ENCODE data around the genes ZNF566, ZNF540 and DPF1.

- CAGE, long polyA plus RNA, result no peak
These were observed 38.8 kb downstream of the ZFP14 start for GRCh38 chr19:36340254-36340646.

GRCh38 chr19:36341084-36341717 is 37.8 kb downstream of the ZFP14 start:
- CAGE, long polyA plus RNA, result no peak
- RRBS, result no CpG with 5 or more reads among the region's 6 CpGs

- CAGE, long polyA plus RNA, result no peak
- RRBS, result no CpG with 5 or more reads among the region's 4 CpGs
These were observed 13.2 kb upstream of the ZFP14 start for GRCh38 chr19:36392236-36392591.

DNA sequence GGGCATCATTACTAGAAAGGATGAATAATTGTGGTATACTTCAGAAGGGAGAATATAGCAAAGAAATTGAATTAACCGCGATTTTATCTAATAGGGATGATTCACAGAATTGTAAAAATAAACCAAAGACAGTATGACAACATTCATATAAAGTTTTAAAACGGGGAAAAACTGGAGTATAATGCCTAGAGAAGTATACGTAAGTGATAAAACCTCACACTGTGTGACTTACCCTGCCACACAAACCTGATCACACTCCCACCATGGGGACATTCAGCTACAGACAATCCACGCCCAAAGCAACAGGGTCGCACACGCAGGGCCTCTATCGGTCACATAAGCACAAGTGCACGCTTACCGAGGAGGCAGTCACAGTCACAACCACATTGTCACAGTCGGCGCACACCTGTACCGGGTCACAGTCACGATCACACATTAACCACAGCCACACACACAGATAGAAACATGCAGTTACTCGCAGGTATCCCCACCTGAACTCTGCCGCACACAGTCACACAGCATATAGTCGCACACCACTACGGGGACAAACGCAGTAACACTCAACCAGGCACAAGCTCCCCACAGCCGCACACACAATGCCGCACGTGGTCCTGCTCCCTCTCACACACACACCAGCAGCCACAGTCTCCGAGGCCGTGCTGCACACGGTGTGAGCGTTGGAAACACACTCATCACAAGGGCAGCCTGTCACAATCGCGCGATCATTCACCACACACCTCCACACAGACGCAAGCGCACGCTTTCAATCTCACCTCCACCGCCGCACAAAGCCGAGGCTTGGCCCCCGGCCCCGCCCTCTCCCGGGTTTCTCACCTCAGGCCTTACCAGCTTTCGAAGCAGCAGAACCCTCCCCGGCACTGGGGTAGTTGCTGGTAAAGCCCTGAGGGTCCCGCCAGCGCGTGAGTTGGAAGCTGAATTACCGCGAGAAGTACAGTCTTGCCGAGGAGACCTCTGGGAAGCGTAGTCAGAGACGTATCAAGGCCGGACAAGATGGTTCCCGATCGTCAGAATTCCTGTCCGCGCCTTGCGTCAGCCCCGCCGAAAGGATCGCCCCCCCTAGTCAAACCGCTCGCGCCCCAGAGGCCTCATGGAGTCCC is at the start of gene ZNF566:
Gene ZNF566, minus strand, starts transcription at position 922 of the 1,118 bp plus-strand sequence.
- CAGE, long polyA plus RNA, result start-site peak on the plus strand centred at position 993 of the sequence, 13 bp wide, 30 and 19 reads in 2 replicates
- RRBS, result 0% methylated on average over 1 of the region's 60 CpGs

GRCh38 chr19:36775377-36776354 is 3.1 kb upstream of the ZNF850 start:
- CAGE, long polyA plus RNA, result no peak
- RRBS, result no CpG with 5 or more reads among the region's 61 CpGs

- CAGE, long polyA plus RNA, result no peak
- RRBS, result 8% methylated on average over 1 of the region's 10 CpGs
These were observed 303 bp upstream of the ZNF569 start for GRCh38 chr19:37467647-37467847.

DNA sequence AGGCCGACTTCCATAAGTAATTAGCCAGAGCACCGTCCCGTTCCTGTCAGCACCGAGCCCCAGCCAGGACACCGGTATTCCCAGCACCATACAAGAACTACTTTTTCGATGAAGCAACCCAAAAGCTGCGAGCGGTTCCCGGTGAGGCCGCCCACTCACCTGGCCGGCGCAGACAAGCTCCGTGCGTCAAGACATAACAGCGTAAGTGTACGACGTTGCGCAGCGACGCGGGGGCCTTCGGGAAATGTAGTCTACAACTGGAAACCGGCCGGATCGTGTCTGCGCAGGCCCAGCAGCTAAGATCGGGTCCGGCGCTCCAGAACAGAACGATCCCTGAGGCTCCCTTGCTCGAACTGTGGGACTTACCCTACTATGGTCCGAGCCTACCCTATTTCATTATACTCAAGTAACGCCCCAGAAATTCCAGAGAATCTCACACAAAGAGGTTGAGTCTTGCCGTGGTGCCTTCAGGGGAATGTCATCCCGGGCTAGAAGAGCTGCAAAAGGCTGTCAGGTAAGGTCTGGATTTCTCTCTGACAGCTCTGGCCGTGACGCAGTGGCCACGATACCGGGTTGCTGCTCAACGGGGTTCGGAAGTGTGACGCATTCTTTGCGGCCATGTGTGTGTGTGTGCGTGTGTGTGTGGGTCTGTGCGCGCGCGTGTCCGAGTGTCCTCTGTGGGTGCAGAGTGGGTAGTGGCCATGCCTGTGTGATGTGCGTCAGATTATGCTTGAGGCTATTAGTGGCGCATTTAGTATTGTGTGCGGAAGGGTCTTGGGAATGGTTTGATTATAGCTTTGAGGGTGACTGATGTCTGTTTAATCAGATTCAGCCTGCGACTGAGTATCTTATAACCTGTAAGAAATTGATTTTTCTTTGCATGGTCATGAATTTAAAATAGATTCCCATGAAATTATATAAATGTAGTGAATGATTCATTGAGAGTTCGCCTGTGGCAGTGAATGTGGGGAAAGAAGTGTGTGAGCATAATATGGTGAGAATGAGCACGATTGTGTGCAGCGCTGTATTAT is at the start of gene ZNF540:
Gene ZNF540, plus strand, starts transcription at position 295 of the 1,031 bp plus-strand sequence.
- CAGE, long polyA plus RNA, result no peak
- RRBS, result 2% methylated on average over 19 of the region's 56 CpGs

GRCh38 chr19:37595944-37596199 is 1.2 kb downstream of the ZNF540 start:
- CAGE, long polyA plus RNA, result no peak
- RRBS, result no CpG with 5 or more reads among the region's 1 CpG

- CAGE, long polyA plus RNA, result no peak
- RRBS, result no CpG with 5 or more reads among the region's 19 CpGs
These were observed 22.6 kb downstream of the ZNF607 start for GRCh38 chr19:37696724-37697647.

- CAGE, long polyA plus RNA, result no peak
- RRBS, result no CpG with 5 or more reads among the region's 4 CpGs
These were observed 20.1 kb upstream of the ZNF607 start for GRCh38 chr19:37739538-37740224.

DNA sequence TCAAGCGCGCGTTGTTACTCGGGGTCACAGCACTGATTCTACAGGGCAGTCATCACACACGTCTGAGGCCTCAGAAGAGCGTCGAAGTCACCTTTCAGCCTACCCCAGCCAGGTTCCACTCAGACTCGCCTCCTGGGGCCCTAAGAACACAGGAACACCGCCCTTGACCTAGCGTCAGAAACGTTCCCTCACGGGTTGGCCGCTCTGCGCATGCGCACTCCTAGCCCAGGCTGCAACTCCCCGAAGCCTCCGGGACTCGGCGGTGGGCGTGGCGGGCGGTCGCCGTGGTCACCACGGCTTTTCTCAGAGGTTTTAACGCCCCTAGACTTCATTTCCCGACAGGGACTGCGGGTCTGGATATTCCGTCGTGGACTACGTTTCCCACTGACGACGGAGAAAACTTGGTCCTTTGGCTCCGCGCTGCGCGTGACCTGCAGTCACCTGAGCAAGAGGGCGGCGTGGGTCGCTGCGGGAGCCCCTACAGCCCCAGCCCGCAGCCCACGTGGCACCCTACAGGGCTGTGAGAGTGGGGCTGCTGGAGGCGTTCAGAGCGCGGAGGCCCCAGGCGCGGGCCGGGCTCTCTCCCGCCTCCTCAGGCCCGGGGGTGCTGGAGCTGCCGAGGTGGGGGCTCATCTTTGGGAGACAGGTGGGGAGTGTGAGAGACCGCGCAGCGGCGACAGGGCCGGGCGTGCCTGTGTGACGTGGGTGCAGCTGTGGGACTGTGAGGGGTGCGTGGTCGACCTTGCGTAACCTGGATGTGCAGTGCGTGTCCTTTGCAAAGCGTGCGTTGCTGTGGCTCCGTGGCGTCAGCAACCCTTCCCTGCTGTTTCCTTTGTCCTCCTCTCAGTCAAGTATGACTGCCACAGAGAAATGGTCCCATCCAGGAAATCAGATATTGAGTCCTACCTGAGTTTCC is 38.0 kb upstream of the ZNF573 start:
- CAGE, long polyA plus RNA, result no peak
- RRBS, result 5% methylated on average over 2 of the region's 67 CpGs

DNA sequence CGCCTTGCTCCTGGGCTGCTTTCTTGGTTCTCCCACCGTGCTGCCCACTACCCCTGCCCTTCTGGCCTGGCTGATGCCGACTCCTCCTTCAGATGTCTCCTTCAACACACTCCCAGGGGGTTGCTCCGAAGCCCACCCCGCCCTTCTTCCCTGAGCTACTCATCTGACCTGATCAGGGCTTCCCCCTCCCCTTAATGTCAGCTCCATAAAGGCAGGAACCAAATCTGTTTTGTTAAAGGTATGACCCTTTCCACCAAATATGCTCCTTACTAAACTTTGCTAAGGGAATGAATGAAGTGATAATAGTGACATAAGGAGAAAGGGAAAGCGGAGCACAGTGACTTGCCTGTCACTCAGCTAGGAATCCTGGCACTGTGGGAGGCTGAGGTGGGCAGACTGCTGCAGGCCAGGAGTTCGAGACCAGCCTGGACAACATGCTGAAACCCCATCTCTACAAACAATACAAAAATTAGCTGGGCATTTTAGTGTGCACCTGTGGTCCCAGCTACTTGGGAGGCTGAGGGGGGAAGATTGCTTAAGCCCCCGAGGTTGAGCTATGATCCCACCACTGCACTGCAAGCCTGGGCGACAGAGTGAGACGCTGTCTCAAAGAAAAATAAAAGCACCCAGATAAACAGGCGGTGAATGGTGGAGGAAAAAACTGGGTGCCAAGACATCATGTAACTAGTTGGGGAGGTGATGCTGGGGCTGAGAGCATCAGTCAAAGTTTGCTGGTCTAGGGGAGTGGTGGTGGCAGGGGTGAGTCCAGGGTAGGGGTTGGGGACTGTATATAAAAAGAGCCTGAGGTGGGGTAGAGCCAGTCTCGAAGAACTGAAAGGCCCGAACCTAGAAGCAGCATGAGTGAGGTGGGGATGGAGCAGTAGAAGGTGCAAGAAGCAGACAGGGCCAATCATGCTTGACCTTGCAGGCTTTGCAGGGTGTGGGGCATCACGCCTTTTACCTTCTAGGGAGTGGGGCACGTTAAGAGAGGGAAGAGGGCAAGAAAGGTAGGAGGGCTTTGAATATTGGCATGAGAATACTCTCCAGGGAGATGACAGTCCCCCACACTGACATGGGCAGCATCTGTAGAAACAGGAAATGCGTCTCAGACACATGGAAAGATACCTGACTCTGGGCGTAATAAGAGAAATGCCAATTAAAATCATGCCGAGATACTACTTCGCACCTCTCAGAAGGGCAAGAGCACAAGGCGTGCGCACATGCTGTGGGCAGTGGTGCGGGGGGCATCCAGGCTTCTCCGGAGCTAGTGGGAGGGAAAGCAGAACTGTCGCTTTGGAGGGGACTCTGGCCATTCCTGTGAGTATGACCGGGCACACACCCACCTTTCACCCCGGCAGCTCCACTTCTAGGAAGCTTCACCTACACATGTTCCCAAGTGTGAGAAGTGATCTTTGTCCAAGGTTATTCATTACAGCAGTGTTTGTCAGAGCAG is 98.9 kb downstream of the SIPA1L3 start:
- CAGE, long polyA plus RNA, result no peak
- RRBS, result 91% methylated on average over 3 of the region's 26 CpGs

GRCh38 chr19:38043675-38044525 is 136.9 kb downstream of the SIPA1L3 start:
- CAGE, long polyA plus RNA, result no peak
- RRBS, result no CpG with 5 or more reads among the region's 19 CpGs

GRCh38 chr19:38111646-38112078 is 112.4 kb downstream of the DPF1 start:
- CAGE, long polyA plus RNA, result no peak
- RRBS, result no CpG with 5 or more reads among the region's 10 CpGs

DNA sequence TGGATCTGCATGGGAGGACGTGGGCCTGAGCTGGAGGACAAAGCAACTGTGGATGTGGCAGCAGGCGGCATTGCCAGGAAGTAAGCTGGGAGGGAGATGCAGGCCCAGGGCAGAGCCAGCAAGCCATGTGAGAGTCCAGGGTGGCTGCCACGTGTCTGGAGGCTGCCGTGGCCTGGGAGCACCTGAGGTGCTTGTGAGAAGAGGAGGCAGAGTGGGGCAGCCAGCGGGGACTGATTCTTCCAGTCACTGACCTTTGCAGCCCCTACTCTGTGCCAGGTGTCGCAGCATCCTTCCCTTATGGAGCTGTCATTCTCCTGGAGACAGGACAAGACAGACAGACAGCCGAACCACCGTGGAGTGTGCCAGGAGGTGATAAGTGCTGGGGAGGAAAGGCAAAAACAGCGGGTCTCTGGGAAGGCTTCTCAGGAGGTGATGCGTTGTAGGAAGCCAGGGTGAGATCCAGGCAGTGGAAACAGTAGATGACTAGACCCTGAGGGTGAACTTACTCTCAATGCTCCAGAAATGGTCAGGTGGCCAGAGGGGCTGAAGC is 51.8 kb downstream of the DPF1 start:
- CAGE, long polyA plus RNA, result no peak
- RRBS, result no CpG with 5 or more reads among the region's 10 CpGs

DNA sequence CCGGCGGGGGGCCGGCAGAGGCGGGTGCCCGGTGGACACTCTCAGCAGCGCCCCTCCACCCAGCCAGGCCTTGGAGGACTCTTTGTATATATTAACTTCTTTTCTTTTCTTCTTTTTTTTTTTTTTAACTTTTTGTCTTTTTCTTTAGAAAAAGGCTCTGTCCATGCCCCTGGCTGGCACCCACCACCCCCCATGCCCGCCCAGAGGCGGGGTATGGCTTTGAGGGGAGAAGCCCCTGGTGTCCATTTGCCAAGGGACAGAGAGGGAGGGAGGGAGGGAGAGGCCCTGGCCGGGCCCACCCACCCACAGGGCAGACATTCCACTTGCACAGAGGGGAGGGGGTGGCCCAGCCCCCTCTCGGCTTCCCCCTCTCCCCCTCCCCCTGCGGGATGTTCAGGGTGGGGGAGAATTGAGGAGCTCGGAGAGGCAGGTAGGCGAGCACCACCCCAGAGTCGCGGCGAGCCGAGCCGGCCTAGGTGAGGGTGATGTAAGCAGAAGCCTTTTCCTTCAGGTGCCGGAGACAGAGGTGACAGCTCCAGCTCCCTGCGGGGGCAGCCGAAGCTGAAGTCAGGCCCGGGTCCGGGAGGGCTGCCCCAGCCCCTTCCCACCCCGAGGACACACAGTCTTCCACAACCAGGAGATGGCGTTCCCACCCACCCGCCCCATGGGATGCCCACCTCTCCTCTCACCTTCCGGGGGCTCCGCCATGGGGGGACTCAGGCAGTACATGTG is 12.3 kb downstream of the DPF1 start:
- CAGE, long polyA plus RNA, result no peak
- RRBS, result 43% methylated on average over 4 of the region's 28 CpGs

GRCh38 chr19:38223642-38224688 is at the start of gene DPF1:
Gene DPF1, minus strand, starts transcription at chr19:38224222.
- CAGE, long polyA plus RNA, result no peak
- RRBS, result 2% methylated on average over 38 of the region's 68 CpGs

GRCh38 chr19:38228469-38228980 is 4.5 kb upstream of the DPF1 start:
- CAGE, long polyA plus RNA, result no peak
- RRBS, result 2% methylated on average over 23 of the region's 46 CpGs

DNA sequence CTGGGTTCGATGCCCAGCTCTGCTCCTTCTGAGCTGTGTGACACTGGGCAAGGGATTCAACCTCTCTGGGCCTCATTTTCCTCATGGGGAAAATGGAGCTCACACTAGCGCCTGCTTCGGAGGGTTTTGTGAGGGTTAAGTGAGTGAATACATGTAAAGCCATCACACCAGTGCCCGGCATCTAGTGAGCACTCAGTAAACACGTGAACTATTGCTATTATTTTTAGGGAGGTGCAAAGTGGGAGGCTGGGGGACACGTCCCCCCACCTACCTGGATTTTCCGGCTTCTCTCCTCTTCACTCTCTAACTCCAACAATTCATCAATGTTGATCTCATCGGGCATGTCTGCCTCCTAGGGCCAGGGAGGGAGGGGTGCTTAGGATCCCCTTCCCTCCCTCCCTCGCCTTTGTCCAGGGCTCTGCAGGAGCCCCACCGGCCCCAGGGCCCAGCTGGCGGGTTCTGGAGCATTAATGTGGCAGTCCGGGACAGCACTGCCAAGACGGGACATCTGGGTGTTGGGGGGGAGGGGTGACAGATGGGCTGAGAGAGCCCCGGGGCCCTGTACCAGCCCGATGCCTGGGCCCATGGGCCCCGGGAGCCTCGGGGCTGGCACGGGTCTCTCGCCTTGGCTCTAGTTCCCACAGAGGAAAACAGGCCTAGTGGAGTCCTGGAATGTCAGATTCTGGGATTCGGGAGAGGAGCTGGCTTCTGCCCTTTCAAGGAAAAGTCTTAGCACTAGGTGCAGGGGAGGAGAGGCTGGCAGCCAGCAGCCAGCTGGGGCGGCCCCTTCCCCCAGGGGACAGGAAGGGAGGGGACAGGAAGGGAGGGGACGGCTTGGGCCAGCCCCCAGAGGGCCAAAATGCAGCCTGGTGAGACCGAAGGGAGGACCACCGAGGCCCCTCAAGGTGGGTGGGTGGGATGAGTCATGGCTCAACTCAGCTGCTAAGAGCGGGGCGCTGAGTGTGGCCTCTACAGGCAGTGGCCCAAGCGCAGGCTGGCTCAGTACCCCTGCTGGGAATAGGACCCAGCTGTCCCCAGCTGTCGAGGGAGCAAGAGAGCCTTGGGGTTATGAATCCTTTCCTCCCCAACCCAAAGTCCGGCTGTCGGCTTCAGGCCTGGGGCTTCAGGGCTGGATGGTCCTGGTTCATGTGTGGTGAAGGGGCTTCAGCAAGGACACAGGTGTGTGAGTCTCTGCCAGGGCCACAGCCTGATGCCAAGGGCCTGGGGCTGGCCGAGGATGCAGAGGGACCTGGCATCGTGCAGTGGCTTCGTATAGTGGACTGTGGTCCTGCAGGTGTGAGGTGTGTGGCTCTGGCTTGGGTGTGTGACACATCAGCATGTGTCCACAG is 3.1 kb downstream of the PPP1R14A start:
- CAGE, long polyA plus RNA, result no peak
- RRBS, result 38% methylated on average over 11 of the region's 33 CpGs

DNA sequence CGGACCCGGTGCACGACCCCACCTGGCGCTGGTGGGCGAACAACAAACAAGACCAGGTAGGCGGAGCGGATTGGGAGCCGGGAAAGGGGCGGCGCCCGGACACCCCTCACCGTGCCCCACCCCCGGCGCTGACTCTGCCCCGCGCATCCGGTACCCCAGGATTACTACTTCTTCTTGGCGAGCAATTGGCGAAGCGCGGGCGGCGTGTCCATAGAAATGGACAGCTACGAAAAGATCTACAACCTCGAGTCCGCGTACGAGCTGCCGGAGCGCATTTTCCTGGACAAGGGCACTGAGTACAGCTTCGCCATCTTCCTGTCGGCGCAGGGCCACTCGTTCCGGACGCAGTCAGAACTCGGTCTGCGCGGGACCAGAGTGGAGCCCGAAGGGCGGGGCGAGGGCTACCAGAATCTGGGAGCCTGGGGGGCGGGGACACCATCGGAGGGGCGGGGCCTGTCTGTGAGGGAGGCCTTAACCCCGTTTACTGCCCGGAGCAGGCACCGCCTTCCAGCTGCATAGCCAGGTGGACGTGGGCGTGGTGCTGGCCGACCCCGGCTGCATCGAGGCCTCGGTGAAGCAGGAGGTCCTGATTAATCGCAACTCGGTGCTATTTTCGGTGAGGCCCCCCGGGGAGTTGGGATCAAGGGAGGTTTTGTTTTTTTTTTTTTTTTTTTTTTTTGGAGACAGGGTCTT is 12.0 kb upstream of the PSMD8 start:
- CAGE, long polyA plus RNA, result no peak
- RRBS, result 3% methylated on average over 32 of the region's 58 CpGs